Vagina (tissue), 1 donor: ENCODE results near the genes NTN4, ELK3 and GARIN6.

- PRO-cap, result bidirectional peak, plus-strand start at chr12:95790876, minus-strand start at chr12:95790763
- RAMPAGE, long total RNA, result start-site peak on the minus strand at chr12:95790788-95790834, 15 reads
These were observed at the start of gene NTN4 for GRCh38 chr12:95790489-95791231. TSS of gene NTN4 (minus strand) at chr12:95790764.

DNA sequence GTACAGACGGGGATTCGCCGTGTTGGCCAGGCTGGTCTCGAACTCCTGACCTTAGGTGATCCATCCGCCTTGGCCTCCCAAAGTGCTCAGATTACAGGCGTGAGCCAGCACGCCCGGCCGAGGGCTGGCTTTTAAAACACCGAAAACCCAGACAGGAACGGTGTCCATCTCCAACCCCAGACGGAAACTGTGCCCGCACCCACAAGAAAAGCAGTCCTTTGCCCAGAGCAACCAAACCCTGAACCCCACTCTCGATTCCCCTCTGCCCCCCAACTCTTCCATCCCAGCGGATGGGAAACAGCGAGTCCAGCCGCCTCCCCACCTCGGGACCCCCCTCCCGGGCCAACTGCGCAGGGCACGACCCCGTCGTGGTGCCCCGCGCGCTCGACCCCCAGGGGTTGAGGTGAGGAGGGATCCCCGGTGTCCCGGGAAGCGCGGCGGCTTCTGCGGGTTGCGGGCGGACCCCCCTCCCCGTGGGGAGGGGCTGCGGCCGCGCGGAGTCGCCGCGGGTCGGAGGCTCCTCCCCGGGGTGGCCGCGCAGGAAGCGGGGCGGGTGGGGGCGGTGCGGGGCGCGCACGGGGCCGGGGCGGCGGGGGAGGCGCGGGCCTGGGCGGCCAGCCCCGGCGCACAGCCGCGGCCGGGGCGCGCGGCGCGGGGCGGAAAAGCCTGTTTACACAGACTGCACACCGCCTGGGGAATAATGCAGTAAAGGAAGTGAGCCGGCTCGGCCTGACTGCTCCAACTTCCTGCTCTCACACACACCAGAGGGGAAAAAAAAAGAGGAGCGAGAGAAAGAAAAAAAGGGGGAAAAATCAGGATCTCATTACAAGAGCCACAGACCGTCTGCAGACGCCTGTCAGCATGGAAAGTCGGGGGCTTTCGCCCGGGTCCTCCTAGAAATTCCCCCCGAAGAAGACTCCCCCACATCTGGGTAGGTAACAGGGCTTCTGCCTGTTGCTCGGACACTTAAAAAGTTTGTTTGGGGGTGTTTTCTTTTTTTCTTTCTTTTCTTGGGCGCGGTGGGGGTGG lies at the start of gene ELK3:
Gene ELK3, plus strand, starts transcription at position 601 of the 1,029 bp plus-strand sequence.
- PRO-cap, result bidirectional peak, plus-strand start at position 628 of the sequence, minus-strand start at position 453 of the sequence
- RAMPAGE, long total RNA, result start-site peak on the plus strand centred at position 723 of the sequence, 229 bp wide, 578 reads

DNA sequence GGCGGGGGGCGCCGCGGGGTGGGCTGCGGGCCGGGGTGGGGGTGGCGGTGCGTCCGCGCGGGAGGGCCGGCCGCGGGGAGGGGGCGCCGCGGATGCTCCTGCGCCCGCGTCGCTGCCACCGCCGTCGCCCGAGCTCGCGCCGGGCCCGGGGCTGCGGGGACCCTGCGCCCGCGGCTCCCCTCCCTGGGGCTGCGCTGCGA lies 529 bp downstream of the ELK3 start:
- PRO-cap, result no peak
- RAMPAGE, long total RNA, result no peak

GRCh38 chr12:96233048-96233749 lies 39.0 kb downstream of the ELK3 start:
- PRO-cap, result bidirectional peak, plus-strand start at chr12:96233471, minus-strand start at chr12:96233331
- RAMPAGE, long total RNA, result no peak

DNA sequence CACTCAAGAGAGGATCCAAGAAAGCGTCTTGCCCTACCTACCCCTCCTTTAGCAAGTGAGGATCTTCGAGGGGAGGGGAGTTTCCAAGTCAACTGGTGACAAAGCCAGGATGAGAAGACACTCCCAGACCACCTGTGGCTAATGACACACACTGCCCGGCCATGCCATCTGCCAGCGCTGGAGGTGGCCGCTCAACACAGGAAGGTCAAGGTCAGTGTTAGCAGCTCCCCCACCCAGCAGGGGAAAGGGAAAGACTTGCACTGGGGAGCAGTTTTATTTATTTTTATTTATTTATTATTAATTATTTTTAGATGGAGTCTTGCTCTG lies 41.3 kb downstream of the ELK3 start:
- PRO-cap, result no peak
- RAMPAGE, long total RNA, result no peak

GRCh38 chr12:96236190-96236832 lies 42.1 kb downstream of the ELK3 start:
- PRO-cap, result bidirectional peak, plus-strand start at chr12:96236476, minus-strand start at chr12:96236304
- RAMPAGE, long total RNA, result start-site peak on the plus strand at chr12:96236687-96236827, 5 reads

GRCh38 chr12:96237503-96238254 lies 43.5 kb downstream of the ELK3 start:
- PRO-cap, result bidirectional peak, plus-strand start at chr12:96237945, minus-strand start at chr12:96237856
- RAMPAGE, long total RNA, result no peak

DNA sequence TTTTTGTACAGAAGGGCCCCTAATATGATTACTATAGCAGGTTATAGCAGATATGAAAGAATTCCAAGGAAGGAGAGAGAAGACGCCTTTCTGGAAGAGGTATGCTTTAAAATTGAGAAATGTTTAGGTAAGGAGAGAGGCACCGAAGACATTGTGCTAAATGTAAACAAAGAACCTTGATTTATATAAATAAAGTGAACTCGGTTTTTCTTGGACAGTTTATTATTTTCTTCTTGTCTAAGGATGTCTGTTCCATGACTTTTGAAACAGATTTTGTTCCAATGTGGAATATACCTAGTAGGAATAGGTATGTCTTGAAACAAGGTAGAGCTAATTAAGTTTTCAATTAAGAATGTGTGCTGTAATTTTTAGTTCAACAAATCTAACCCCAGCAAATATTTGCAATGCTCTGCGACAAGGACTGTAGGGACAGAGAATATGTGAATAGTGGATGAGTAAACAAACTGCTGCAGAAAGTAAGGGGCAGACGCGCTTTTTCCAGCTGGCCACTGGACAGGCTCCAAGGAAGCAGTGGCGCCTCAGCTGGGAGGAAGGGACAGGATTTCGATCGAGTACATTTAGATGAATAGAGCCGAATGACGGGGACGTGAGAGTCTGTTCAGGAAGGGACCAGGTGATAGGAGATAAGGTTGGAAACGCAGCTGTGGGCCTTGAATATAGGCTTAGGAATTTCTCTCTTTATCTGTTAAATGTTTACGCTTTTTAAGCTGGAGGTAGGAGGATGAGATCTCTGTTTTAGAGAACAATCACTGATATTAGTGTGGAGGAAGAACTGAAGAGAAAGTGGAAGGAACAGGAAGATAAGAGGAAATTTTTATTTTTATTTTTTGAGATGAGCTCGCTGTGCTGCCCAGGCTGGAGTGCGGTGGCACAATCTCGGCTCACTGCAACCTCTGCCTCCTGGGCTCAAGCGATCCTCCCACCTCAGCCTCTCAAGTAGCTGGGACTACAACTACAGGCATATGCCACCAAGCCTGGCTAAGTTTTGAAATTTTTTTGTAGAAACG lies 69.3 kb downstream of the ELK3 start:
- PRO-cap, result no peak
- RAMPAGE, long total RNA, result no peak

- PRO-cap, result no peak
- RAMPAGE, long total RNA, result no peak
These were observed 84.6 kb downstream of the ELK3 start for GRCh38 chr12:96278498-96279429.

DNA sequence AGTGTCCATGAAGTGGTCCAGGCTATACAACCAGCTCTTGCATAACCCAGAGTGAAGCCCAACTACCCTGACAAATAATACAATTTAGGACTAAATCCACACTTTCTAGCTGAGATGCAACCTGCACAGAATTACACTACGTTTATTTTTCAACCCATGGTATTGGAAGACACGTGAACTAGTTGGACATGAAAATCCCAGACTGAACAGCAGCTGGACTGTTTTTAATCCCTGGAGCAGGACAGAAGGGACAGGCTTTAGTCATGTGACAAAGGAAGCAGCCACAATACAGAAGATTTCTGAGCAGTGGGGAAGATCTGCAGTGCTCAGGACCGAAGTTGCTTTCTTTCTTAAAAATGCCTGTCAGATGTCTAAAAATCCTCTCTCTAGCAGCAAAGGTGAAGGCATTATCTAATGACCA lies 144.9 kb upstream of the TMPO start:
- PRO-cap, result unidirectional peak, minus-strand start at position 339 of the sequence
- RAMPAGE, long total RNA, result no peak

GRCh38 chr12:98515148-98515561 lies 235 bp upstream of the TMPO start:
- PRO-cap, result bidirectional peak, plus-strand start at chr12:98515590, minus-strand start at chr12:98515474
- RAMPAGE, long total RNA, result no peak

DNA sequence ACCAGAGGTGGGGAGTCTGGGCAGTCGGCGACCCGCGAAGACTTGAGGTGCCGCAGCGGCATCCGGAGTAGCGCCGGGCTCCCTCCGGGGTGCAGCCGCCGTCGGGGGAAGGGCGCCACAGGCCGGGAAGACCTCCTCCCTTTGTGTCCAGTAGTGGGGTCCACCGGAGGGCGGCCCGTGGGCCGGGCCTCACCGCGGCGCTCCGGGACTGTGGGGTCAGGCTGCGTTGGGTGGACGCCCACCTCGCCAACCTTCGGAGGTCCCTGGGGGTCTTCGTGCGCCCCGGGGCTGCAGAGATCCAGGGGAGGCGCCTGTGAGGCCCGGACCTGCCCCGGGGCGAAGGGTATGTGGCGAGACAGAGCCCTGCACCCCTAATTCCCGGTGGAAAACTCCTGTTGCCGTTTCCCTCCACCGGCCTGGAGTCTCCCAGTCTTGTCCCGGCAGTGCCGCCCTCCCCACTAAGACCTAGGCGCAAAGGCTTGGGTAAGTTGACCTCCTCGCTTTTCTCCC lies 318 bp downstream of the APAF1 start:
- PRO-cap, result no peak
- RAMPAGE, long total RNA, result no peak

GRCh38 chr12:98645863-98646262 lies 773 bp downstream of the APAF1 start:
- PRO-cap, result no peak
- RAMPAGE, long total RNA, result no peak

DNA sequence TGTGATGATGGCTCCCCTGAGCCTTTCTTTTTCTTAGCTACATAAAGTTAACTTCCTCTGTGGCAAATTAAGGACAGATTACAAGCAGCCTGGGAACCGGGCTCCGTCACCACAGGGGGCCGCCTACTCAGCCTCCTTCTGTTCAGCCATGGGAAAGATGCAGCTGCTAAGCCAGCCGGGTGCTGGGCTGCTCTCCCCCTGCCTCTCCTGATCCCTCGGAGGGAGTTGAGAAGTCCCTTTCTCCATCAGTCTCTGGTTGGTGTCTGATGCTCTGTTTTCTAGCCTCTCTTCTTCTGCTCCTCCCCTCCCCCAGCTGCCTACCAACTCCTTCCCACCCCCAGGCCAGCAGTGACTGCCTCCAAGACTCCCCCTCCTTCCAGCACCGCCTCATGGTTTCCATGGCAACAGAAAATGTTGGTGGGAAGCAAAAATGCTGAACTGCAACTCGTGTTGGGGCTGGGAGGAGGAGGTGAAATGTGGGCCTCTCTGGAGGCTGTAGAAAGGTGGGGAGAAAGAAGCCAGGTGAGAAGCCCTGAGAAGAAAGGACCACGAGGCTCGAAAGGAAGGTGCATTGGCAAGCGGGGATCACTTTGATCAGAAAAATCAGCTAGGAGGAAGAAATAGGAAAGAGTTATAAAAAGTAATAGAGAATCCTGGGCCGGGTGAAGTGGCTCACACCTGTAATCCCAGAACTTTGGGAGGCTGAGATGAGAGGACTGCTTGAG lies 486.8 kb downstream of the APAF1 start:
- PRO-cap, result no peak
- RAMPAGE, long total RNA, result no peak

DNA sequence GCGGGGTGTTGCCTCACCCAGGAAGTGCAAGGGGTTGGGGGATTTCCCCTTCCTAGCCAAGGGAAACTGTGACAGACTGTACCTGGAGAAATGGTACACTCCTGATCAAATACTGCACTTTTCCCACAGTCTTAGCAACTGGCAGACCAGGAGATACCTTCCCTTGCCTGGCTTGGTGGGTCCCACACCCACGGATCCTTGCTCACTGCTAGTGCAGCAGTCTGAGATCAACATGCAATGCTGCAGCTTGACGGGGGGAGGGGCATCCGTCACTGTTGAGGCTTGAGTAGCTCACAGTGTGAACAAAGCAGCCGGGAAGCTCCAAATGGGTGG lies 409.5 kb upstream of the GARIN6 start:
- PRO-cap, result no peak
- RAMPAGE, long total RNA, result no peak

- PRO-cap, result no peak
- RAMPAGE, long total RNA, result no peak
These were observed at the start of gene GARIN6 for GRCh38 chr12:99647316-99647839. TSS of gene GARIN6 (plus strand) at chr12:99647753.

DNA sequence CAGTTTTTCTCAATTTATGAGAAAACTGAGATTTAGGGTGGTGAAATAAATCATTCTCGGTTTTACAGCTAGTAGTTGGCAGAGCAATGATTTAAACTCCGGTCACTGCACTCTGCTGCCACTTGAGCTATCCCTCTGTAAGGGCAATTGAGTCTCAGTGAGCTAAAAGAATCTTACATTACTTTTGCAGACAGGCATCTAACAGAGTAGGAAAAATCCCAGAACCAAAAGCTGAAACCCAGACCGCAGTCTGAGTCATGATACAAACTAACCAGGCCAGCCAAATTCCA lies 73.7 kb downstream of the ANKS1B start:
- PRO-cap, result unidirectional peak, minus-strand start at position 129 of the sequence
- RAMPAGE, long total RNA, result no peak

DNA sequence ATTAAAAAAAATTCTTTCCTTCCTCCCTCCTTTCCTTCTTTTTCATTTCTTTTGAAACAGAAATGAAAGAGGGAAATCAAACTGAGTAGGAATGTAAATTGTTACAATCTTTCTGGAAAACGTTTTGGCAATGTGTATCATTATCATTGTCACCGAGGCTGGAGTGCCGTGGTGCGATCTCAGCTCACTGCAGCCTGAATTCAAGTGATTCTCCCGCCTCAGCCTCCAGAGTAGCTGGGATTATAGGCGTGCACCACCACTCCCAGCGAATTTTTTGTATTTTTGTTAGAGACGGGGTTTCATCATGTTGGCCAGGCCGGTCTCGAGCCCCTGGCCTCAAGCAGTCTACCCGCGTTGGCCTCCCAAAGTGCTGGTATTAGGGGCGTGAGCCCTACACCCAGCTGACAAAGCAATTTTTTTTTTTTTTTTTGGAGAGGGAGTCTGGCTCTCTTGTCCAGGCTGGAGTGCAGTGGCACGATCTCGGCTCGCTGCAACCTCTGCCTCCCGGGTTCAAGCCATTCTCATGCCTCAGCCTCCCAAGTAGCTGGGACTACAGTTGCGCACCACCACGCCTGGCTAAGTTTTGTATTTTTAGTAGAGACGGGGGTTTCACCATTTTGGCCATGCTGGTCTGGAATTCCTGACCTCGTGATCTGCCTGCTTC lies 1.0 kb downstream of the ACTR6 start:
- PRO-cap, result no peak
- RAMPAGE, long total RNA, result no peak

DNA sequence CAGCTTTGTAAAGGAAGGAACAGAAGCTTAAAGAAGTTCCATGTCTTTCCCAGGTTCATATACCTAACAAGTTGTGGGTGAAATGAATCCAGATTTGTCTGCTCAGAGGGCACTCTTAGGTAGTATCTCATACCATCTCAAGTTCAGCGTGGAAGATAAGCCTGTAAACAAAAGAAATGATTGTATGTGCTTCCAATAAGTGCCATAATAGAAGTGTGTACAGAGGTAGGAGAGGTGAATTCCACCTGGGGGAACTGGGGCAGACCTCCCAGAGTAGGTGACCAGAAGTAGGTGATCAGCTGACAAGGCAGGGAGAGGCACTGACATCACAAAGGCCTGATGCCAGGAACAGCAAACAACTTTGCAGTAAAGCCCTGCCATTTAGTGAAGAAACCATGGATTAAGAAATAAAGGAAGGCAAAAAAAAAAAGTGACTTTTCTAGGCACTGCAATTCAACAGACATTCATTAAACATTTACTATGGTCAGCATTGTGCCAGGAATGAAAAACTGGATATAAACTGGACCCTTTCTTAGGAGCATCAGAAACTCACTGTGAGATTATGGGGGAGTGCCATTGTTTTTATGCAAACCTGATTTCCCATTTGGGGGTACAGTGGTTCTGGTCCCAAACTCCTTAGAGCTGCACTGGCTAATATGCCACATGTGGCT lies 31.2 kb downstream of the NR1H4 start:
- PRO-cap, result no peak
- RAMPAGE, long total RNA, result no peak

GRCh38 chr12:100576653-100577076 lies 3.2 kb downstream of the GAS2L3 start:
- PRO-cap, result no peak
- RAMPAGE, long total RNA, result no peak